REH cell (cell line): ENCODE data around the genes S100A11, LCE1E, SMCP, SPRR2G, S100A9 and S100A12.

DNA sequence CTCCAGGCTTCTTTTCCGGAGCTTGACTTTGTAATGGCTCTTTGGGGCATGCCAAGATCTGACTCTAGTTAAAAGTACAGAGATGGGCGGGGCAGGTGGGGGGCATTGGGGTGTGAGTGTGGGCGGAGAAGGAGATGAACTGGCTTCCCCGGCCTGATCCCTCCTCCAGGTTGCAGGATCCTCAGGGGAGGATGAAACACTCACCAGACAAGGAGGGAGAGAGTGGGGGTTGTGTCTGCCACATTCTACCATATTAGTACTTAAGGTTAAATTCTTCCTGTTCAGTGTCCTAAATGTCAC lies 23.0 kb downstream of the S100A10 start:
- PRO-cap = no peak

DNA sequence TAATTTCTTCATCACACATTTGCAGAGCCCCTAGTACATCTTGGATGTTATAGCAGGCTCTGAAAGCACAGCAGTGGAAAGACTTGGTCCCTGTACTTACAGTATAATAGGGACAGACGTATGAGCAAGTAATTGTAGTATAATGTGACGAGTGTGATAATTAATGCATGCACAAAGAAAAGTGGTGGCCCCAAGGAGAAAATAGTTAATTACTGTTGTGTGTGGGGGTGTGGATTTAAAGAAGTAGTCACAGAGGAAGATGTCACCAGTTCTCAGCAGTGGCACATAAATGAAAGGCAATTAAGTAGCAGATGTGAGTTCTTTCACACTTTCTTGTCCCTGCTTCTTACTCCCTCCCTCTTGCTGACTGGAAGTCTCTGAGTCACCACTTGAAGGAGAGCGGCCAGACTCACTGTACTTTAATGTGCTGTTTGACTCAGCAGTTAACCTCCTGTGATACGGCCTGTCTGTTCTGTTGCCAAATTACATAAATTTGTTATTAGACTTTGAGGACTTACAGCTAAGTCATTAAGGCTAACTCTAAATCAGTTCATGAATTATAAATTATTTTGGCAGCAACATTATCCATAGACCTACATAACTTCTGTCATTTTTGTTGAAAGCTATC lies 20.8 kb downstream of the S100A10 start:
- PRO-cap = no peak

GRCh38 chr1:151990050-151990701 lies 3.5 kb downstream of the S100A10 start:
- PRO-cap = no peak

DNA sequence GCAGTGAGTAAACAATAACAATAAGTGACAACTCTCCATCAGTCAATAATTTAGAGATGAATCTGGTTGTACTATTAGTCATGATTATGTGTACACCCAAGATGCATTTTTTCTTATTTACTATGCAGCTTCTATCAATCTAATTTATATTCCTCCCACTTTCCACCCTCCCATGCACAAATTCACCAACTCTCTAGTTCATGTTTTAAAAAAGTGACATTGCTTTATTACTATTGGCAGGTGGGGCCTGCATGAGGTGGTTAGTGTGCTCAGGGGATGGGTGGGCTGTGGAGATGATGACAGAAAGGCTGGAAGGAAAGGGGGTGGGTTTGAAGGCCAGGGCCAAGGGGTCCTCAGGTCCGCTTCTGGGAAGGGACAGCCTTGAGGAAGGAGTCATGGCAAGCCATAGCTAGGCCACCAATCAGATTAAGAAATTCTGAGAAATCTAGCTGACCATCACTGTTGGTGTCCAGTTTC lies 4.5 kb downstream of the S100A11 start:
- PRO-cap = no peak

GRCh38 chr1:152034233-152035510 lies 2.1 kb downstream of the S100A11 start:
- PRO-cap = no peak

DNA sequence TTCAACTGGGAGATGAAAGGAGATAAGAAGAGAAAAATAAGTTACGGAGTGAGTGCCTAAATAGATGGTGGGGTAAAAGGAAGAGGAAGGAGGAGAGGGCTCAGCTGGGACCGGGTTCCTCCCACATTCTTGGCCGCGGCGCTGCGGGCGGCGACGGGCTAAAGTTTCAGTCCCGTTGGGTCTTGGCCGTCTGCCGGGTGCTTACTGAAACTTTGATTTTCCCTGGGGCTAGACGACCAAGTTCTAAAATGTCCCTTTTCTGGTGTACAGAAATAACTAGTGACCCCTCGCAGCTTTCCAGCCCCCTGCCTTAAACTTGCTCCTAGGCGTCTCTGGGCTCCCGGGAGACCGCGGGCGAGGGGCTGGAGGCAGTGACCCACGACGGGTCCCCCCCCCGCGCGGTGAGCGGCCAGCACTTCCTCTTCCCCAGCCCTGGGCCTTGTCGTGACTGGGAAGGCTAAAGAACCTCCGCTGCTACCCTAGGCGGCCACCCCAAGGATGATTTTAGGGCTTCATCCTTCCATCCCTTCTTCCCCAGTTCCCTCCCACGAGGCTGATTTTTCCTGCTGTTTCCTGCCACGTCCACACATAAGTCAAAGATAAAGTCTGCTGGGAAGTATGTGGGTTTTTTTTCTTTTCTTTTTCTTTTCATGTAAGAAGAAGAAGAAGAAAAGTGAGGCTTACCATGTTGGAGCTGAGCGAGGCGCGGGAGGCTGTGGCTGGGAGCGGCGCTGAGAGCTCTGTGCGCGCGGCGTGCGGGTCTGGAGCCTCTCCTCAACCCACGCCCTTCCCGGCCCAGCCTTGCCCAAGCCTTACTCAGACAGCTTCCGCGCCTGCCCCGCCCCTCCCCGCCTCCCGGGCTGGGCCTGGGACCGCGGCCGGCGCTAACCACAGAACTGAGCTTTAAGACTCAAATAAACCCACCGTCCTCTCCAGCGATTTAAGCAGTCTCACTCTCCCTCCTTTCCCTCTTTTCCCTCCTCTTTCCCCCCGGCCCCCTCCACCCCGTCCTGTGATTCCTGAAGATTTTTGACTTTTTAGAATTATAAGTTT lies at the start of gene S100A11:
Gene S100A11 (minus strand): TSS at position 776 of the 1,053 bp plus-strand sequence.
- PRO-cap = no peak

- PRO-cap = no peak
These were observed 3.7 kb downstream of the TCHH start for GRCh38 chr1:152111368-152112064.

DNA sequence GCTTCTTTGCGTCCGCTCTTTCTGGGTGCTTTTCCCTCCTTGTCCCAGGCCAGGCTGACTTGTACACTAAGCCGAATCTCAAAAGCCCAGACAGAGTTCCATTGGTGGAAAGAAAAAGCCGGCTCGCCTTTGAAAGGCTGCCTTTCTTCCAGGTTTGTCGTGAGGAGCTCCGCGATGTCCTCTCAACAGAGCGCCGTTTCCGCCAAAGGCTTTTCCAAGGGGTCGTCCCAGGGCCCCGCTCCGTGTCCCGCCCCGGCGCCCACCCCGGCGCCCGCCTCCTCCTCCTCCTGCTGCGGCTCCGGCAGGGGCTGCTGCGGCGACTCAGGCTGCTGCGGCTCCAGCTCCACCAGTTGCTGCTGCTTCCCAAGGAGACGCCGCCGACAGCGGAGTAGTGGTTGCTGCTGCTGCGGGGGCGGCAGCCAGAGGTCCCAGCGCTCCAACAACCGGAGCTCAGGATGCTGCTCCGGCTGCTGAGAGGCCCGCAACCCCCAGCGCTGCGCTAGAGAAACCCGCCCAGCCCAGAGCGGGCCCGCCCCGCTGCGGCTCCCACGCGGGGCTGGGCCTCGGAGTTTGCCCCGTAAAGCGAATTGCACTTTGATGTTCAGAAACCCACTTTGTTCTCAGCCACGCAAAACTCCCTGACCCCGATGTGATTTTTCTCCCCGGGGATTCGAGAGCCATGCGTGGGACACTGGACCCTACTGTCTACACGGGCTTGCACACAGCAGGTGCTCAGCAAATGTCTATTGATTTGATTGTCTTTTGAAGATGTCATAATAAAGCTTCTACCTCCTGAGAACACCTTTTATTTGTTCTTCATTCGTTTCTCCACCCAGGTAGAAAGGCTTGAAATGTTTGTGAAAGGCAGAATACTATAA lies 1.2 kb downstream of the CRCT1 start:
- PRO-cap = no peak

DNA sequence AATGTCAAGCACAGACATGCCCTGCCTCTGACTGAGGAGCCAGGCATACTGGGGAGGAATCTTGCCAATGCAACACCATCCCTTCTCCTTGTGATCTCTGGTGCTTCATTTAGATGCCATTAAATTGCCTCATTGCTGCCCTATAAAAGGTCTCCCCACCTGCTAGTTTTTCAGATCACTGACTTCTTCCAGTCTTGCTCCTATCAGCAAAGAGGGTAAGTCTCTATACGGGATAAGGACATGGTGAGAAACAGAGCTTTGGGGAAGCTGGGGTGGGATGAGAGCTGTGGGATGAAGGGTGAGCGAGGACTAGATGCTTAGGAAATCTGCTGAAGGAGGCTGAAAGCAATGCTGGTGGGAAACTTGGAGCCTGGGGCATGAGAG lies 909 bp upstream of the C1orf68 start:
- PRO-cap = no peak

GRCh38 chr1:152765238-152765467 lies 7.3 kb downstream of the KPRP start:
- PRO-cap = no peak

DNA sequence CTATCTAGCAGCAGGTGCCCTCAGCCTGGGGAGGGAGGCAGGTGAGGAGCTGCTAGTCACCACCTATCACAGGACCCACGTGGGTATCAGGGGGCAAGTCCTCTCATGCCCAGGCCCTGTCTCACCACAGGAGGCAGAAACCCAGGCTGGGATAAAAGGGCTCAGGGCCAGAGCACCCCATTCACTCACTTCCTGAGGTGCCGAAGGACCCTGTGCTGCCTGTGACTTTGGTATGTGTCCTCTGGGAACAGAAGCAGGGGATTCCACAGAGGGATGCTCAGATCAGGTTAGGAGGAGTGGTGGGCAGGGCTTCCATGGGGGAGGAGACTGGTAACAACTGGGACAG lies at the start of gene LCE1E:
Gene LCE1E (plus strand): TSS at position 180 of the 346 bp plus-strand sequence.
- PRO-cap = no peak

DNA sequence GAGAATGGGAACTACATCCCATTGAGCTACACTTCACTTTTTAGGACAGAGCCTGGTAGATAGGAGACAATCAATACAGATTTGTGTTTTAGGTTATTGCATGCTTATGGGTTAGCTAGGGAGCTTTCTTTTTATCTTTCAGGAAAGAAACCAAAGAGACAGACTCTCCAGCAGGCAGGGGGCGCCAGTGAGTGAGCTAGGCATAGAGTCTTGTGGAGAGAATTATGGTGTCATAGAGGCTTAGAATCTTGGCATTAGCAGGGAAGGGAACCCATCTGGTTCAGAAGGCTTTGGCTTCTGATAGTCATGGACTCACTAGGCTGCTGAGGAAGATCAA lies at the start of gene SMCP:
Gene SMCP (plus strand): TSS at position 283 of the 337 bp plus-strand sequence.
- PRO-cap = no peak

- PRO-cap = no peak
These were observed 5.9 kb upstream of the SPRR2F start for GRCh38 chr1:153119085-153119809.

DNA sequence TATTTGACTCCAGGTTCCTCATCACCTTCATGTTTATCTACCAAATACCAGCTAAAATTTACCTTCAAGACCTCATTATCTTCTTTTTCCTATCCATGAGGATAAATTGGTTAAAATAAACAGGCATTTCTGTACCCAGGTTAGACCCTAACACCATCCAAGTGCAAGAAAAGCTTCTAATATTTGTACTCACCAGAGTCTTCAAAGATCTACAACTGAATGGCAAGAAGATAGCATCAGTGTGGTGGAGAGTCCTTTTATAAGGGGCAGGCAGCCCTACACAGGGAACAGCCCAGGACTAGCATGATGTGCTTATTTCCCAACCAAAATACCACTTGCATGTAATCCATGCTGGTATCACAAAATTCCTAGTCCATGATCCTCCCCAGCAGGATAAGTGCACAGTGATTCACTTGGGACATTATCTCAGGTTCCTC lies at the start of gene SPRR2G:
Gene SPRR2G (minus strand): TSS at position 232 of the 437 bp plus-strand sequence.
- PRO-cap = no peak

DNA sequence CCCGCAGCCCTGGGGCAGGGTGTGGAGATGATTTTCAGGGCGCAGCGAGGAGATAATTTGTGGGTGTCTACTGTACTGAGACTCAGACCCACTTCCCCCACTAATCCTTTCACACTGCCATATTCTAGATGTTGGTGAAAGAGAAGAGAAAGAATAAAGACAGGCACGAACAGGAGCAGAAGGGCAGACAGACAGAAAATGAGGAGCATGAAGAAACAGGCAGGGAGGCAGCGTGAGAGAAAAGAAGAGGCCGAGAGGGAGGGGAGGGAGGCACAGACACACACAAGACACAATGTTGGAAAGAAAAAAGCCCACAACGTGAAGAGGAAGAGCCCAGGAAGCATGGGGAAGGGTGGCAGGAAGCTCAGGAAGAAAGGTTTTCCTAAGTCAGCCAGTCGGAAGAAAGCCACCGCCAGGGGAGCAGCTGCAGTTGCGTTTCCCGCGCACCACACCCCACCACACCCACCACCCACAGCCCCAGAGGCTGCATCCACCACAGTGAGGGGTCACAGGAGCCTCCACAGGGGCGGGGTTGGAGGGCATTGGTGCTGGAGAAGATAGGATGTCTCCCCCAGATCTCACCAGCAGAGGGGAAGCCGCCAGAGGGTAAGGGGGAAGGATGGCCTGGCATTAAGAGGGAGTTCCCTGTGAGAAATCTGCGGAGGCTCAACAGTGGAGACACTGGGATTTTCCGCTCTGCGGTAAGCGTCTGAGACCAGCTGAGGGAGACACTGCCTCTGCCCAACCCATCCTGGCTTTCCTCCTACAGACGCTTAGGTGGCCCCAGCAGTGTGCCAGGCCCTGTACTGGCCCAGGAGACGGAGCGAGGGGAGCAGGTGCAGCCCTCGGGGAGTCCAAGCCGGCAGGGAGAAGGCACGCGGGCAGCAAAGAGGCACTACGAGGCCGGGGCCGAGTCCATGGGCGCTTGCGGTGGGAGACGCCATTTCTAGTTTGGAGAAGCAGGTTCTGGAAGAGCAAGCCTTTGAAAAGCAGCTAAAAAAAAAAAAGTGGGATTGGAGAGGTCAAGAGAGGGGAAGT lies 20.0 kb downstream of the PGLYRP3 start:
- PRO-cap = unidirectional peak, plus-strand start at position 521 of the sequence; unidirectional peak, plus-strand start at position 768 of the sequence

GRCh38 chr1:153357545-153358580 lies at the start of gene S100A9:
TSS of gene S100A9 (plus strand) at chr1:153357854.
- PRO-cap = no peak

- PRO-cap = no peak
These were observed at the start of gene S100A12 for GRCh38 chr1:153375451-153376045. TSS of gene S100A12 (minus strand) at chr1:153375621.

DNA sequence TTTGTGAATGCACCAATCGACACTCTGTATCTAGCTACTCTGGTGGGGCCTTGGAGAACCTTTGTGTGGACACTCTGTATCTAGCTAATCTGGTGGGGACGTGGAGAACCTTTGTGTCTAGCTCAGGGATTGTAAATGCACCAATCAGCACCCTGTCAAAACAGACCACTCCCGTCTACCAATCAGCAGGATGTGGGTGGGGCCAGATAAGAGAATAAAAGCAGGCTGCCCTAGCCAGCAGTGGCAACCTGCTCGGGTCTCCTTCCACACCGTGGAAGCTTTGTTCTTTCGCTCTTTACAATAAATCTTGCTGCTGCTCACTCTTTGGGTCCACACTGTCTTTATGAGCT lies 13.5 kb downstream of the S100A6 start:
- PRO-cap = bidirectional peak, plus-strand start at position 243 of the sequence, minus-strand start at position 86 of the sequence

DNA sequence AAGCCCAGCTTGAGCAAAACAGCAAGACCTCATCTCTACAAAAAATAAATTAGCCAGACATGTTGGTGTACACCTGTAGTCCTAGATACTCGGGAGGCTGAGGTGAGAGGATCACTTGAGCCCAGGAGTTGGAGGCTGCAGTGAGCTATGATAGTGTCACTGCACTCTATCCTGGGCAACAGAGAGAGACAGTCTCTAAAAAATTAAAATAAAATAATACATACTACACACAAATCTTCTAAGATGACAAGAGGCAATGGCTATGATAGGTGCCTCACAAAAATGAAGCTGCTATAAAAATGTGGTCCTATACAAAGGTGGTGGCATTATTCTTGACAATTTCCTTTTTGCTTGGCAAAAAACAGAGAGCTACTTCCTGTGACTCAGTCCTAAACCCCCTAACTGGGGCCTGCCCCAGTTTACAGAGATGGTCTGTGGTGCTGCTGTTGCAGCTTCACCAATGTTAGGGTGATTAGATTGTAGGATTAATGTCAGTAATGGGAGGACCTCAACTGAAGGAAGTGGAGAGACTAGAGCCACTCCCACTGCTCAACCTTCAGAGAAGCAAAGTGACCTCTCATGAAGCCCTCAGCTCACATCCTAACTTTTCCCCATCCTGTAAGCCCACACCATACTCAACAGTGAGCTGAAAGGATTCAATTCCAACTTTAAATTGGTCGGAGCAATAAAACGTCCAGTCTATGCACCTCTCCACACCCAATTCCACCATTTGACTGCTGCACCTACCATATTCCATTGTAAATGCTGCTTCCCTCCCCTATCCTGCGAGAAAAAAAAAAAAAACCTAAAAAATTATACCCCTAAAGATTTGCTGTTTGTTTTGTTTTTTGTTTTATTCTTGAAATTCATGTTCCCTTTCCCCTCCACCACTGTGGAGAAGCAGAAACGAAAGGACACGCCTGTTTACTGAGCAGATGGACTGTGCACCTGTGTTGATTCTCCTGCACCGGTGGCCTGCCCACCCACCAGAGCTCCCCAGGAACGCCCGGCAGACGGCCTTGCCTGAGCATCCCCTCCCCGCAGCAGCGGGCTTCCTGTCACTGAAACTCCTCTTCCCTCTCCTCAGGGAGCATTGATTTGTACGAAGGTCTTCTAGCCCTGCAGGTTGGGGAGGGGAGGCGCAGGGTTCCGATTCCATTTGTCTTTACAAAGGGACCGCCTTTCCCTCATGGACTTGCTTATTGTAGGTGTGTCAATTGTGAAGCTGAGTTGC lies 3.5 kb downstream of the S100A6 start:
- PRO-cap = no peak

DNA sequence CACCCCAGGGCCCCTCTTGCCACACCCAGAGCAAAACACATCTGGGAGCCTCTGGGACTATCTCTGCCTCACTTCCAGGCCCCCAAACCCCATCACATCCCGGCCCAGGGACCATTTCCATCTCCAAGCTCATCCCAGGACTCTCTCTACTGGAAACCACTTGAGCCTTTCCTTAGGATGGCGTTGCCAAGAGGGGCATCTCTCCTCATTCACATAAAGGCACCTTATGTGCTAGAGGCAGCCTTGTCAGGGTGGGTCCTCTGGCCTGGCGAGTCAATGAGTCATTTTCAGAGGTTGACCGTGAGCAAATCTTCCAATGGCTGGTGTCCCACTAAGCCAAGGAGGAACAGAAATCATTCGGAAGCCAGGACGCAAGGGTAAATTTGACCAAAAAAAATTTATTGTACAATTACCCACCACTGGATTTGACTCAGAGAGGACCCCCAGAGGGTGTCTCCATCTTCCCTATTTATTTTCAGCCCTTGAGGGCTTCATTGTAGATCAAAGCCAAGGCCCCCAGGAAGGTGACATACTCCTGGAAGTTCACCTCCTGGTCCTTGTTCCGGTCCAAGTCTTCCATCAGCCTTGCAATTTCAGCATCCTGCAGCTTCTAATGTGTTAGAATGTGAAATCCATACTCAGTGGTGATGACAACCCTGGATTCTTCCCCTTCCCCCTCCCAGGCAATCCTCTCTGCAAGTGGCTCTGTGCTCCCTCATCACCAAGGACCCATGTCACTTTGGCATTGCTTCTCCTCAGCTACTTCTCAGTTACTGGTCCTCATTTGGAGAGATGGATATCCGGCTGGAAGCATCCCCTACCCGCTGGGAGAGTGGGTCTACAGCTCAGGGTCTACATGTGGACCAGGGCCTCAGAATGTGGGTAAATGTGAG lies 1.3 kb downstream of the S100A6 start:
- PRO-cap = no peak